Mammary microvascular endothelial cell (primary cell): ENCODE measurements around the genes SAMD3 and EYA4.

GRCh38 chr6:129575170-129575643 lies 134.8 kb downstream of the ARHGAP18 start:
- RAMPAGE, long total RNA, result no peak

- RAMPAGE, long total RNA, result no peak
Observed at GRCh38 chr6:129638324-129638690, 71.7 kb downstream of the ARHGAP18 start.

GRCh38 chr6:130052624-130053132 lies 34.3 kb downstream of the L3MBTL3 start:
- RAMPAGE, long total RNA, result no peak

GRCh38 chr6:130138249-130139015 lies 84.3 kb downstream of the SAMD3 start:
- RAMPAGE, long total RNA, result no peak

- RAMPAGE, long total RNA, result no peak
Observed at GRCh38 chr6:130222789-130223231, at the start of gene SAMD3. Gene SAMD3, minus strand, starts transcription at chr6:130222951.

DNA sequence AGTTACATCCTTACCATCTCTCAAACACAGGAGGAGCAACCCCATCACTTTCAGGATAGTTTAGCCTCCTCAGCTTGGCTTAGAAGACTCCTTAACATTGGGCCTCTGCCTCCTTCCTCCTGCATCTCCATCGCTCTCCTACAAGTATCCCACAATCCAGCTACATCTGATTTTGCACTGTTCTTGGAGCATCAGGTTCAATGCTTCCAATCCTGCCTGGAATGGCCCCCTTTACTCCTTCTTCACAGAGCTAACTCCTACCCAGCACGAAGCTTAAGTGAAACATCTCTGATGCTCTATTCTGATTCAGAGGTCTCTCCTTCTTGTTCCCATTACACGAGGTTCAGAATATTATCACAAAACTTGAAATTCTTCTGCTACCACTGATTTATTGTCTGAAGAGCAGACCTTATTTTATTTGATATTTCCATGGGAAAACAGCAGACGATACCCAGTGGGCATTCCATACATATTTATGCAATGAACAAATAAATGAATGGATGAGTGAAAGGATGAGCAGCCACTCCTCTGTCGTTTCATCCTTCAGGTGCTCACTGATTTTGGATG lies 25.5 kb downstream of the SMLR1 start:
- RAMPAGE, long total RNA, result no peak

DNA sequence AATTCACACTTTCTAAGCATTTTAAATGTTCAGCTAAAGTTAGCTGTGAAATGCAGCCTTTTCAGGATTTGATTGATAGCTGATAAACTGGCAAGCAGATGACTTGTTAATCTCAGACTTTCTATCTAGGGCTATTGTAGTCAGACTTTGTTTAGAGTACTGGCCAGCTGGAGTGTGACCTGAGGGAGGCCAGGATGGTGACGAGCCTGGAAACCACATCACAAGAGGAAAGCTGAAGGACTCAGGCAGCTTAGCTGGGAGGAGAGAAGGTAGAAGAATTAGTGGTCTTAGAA lies 123.8 kb downstream of the AKAP7 start:
- RAMPAGE, long total RNA, result no peak

GRCh38 chr6:131581050-131581441 lies 8.0 kb downstream of the ARG1 start:
- RAMPAGE, long total RNA, result no peak

- RAMPAGE, long total RNA, result no peak
Observed at GRCh38 chr6:131652411-131652938, 15.4 kb downstream of the ENPP3 start.

GRCh38 chr6:131846227-131846838 lies 38.5 kb downstream of the ENPP1 start:
- RAMPAGE, long total RNA, result no peak

DNA sequence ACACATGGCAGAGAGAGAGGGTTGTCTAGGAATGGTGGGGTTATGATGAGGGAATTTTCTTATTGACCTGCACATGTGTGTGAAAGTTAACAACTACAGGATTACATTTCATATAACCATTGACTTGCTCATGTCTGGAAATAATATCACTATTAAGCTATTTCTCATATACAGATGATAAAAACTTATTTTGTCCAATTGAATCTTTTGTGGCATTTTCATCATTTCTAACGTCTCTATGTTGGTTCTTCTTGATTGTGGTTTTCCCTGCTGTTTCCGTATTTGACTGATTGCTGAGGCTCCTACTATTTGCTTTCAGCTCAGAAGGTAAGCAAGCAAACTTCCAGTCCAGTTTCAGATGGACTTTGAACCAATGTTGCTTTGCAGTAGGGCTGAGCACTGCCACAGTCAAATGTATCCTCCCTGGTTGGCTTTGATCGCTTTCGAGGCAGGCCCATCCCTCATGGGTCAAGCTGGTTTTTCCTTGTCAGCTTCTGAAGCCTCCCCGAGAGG lies 7.6 kb upstream of the CCN2 start:
- RAMPAGE, long total RNA, result no peak

DNA sequence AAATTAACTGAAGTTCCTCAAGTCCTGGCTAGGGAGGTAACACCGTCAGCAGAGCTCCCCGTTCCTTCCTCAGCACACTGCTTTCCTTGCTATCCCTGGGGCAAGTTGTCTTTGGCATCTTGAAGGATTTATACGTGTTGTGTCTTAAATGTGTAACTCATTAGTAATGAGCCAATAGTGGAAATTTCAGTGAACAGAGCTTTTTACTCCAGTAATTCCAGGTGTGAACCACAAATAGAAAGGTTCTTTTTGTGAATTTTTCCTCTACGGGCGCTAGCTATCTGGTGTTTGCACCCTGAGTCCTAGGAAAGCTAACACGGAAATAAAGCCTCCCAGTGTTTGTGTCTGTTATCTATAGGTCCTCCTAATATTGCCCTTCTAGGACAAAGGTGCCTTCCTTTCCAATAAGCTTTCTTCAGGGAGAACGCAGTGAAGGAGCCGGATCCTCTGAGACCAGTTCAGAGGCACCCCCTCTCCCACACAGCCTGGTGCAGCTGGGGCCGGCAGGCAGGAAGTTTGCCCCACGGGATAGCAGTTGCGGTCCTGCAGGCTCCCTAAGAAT lies 126.3 kb downstream of the MOXD1 start:
- RAMPAGE, long total RNA, result no peak

GRCh38 chr6:132439690-132440251 lies 38.5 kb upstream of the MOXD1 start:
- RAMPAGE, long total RNA, result no peak

- RAMPAGE, long total RNA, result no peak
Observed at GRCh38 chr6:132513850-132514293, 956 bp upstream of the STX7 start.

GRCh38 chr6:132612275-132612862 lies 11.7 kb downstream of the TAAR2 start:
- RAMPAGE, long total RNA, result no peak

DNA sequence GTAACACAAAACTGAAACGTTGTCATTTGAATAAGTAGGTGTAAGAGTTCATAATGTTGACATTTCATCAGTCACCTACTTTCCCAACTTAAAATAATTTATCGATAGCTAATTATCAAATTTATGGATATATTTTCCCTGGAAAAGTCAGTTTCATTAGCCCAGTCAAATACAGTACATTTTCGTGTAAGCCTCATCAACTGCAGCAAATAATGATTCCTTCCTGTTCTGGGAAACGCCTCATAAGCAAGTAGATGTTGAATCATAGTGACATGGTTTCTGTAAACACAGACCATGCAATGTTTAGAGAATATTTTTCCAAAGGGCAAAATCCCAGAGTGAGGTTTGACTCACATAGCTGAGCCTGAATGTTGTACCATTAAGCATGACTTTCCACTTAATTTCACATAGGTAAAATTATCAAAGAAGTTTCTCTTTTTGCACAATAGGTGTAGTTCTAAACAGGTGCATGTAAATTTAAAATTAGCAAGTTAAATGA lies 16.7 kb upstream of the VNN1 start:
- RAMPAGE, long total RNA, result no peak

- RAMPAGE, long total RNA, result no peak
Observed at GRCh38 chr6:132732793-132733129, 18.9 kb upstream of the VNN1 start.

DNA sequence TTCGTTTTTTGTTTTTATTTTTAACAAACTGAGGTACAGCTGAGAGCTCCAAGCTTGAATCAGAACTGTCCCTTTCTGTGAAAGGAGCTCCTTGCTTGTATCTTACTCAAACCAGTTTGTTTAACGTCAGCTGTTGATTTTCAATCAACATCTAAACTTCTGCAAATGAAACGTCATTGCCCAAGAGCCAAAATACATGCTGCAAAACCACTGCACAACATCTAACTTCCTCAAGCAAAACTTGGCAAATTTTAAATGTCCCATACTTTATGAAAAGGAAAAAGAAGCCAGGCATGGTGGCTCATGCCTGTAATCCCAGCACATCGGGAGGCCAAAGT lies 15.2 kb downstream of the VNN2 start:
- RAMPAGE, long total RNA, result no peak

DNA sequence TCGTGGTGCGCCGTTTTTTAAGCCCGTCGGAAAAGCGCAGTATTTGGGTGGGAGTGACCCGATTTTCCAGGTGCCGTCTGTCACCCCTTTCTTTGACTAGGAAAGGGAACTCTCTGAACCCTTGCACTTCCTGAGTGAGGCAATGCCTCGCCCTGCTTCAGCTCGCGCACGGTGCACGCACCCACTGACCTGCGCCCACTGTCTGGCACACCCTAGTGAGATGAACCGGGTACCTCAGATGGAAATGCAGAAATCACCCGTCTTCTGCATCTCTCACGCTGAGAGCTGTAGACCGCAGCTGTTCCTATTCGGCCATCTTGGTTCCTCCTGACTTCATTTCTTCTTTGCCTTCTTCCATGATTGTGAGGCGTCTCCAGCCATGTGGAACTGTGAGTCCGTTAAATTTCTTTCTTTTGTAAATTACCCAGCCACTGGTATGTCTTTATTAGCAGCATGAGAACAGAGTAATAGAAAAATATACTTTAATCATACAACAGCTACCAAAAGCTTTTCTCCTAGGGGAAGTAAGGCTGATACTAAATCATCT lies 93.3 kb upstream of the EYA4 start:
- RAMPAGE, long total RNA, result no peak

- RAMPAGE, long total RNA, result no peak
Observed at GRCh38 chr6:133240444-133241533, at the start of gene EYA4. Gene EYA4, plus strand, starts transcription at chr6:133241357.